Measurements from ENCODE around the gene PLCL2.

GRCh38 chr3:15800471-15800670 lies 2.6 kb upstream of the ANKRD28 start:
- PRO-cap = no peak
- CAGE, long polyA plus RNA = no peak

DNA sequence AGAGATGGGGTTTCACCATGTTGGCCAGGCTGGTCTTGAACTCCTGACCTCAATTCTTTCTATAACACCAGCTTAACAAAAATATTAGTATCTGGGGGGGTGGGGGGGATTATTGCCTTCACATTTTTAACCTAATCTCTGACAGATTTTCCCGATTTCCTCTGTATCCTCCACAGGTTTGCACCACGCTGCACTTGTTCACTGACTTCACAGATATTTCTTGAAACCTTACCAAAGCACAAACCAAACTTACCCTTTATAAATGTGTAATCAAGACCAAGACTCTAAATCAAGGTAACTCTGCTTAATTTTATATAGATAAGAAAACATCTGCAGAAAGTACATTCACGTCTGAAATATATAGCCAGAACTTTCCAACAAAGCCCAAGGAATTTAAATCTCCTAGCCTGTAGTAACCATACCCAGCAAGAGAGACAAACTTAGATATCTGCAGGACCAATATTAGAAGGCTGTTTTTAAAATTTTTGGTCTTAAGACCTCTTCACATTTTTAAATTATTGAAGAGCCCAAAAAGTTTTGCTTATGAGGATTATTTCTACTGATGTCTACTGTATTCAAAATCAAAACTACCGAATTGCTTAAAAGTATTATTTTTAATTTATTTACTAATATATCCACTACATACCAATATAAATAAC lies 30.9 kb upstream of the ANKRD28 start:
- PRO-cap = no peak
- CAGE, long polyA plus RNA = no peak

DNA sequence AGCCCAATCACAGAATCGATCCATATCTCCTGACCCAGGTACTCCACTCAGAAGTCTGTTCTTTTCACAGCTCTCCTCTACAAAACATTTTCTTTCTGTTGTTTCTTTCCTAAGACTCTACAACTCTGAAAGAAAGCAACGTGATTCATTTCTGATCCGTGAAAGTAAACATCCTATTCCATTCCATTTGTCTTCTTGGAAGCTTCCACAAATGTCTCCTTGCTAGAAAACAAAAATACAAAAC lies 37.8 kb upstream of the GALNT15 start:
- PRO-cap = no peak
- CAGE, long polyA plus RNA = no peak

- PRO-cap = no peak
- CAGE, long polyA plus RNA = no peak
These were observed 594 bp downstream of the GALNT15 start for GRCh38 chr3:16174987-16175560.

DNA sequence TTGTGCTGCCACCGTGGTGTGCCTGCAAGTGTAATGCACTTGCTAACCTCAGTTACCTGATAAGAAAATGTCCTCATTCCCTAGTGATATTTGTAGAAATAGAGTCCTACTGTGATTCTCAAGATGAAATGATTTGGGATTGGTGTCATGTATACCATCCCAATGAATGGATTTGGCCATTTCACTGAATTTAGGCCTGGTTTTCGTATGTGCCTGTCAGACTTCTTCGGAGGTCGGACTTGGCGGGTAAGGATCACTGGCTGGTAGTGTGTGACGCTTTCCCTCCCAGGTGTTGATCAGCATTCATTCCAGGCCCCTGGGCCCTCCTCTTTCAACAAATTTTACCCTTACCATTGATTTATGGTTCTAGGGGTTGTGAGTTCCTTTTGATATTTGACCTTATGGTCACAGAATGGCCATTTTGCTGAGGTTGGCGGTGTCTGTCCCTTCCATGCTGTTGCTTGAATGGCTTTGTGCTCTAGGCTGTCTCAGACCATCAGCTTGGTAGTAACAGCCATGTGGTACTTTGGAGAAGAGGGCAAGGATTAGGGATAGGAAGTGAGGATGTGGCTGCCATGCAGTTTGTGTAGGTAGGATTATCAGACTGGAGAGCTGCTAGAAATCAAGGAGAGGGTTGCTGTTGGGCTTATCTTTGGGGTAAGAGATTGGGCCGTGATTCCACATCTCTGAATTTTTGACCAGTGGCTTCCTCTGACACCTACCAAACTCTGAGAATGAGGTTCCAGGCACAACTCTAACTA lies 22.9 kb downstream of the OXNAD1 start:
- PRO-cap = no peak
- CAGE, long polyA plus RNA = no peak

DNA sequence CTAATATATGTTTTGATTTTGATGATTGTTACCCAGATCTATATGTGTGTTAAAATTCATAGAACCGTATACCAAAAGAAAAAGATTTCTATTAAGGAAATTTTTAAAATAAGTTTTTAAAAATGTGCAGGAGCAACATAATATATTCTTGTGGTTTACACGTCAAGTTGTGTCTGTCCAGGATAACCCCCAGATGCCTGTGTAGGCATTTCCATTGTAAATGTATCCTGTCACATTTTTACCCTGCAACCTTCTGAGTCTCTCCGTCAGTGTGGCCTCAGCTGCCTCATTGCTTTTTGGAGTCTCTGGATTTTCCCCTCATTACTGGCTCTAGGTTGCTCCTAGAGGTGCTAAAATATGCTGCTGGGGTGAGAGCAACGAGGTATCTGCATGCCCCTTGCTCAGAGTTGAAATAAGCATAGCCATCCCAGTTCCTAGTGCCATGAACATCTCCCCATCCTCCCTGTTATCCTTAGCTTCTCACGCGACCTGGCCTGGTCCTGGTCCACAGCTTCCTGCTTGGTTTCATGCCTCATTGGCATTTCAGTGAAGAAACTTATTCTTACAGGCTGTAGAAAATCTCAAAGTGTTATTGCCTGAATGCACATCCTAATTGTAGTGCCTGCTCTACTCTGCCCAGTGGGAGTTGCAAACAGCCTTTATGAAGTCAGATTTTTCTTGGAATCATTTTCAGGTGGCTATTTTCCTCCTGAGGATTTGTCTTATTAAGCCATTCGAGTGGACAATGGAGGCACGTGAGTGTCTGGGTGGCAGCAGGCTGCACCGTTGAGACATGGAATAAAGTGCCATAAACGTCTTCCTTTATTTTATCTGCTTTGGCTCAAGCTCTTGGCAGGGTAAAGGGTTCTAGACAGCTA lies 33.1 kb downstream of the OXNAD1 start:
- PRO-cap = no peak
- CAGE, long polyA plus RNA = no peak

DNA sequence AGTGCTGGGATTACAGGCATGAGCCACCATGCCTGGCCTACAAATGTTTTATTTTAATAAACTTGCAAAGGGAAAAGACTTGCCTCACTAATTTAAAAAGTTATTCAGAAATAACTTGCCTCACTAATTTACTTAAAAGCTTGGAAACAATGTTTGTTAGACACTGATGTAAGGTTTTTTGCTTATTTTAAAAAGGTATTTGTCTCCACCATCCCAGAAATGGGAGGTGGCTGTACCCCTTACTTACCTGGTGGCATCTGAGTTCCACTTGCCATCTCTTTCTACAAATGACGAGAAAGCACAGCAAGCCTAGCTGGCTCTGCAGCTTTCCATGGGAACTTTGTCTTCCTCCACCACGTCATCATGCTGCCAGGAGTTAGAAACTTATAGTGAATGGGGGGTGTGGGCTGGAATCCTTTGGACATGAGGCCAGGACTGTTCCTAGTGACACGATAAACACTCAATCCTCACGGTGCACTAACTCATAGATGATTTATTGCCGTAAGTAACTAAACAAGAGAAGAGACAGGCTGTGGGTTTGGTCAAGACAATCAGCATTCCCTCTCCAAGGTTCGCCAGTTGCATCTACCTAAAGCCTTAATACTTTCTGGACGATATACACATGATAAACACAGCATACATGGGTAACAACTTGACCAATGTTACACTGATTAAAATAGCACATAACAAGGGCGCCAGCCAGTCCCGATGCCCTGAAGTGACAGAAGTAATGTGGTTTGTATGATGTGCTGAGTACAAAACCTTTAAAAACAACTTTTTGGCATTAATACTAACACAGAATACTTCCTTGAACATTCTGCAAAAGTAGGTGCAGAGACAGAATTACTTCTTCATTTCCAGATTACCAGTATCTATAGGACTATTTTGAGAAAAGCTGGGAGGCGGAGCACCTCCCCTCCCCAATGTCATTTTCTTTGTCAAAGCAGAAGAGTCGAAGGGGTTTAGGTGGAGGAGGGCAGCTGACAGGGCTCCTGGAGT lies 50.7 kb downstream of the OXNAD1 start:
- PRO-cap = no peak
- CAGE, long polyA plus RNA = no peak

- PRO-cap = no peak
- CAGE, long polyA plus RNA = no peak
These were observed 109.6 kb downstream of the OXNAD1 start for GRCh38 chr3:16374549-16375040.

- PRO-cap = no peak
- CAGE, long polyA plus RNA = no peak
These were observed 58.6 kb downstream of the RFTN1 start for GRCh38 chr3:16454591-16455588.

- PRO-cap = no peak
- CAGE, long polyA plus RNA = no peak
These were observed 45.0 kb downstream of the RFTN1 start for GRCh38 chr3:16468491-16468904.

DNA sequence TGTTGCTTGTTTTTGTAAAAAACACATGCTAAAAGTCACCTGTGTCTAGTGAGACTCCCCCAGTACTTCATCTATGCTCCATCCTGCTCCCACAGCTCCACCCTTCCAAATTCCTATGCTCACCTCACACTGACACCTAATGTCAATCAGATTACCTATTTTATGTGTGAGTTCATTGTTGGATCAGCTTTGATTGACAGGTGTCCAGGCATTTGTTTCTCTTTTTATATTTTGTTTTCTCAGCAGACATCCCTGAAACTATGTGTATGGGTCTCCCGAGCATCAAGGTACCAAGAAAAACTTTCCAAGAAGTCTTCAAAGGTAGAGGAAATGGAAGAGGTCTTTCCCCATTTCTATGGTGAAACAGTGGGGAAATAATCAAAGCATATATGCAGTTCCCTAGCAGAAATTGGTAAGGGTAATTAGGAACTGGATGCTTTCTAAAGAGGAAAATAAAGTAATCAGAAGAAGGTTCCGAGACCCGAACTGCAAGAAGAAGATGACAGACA lies 13.3 kb downstream of the RFTN1 start:
- PRO-cap = no peak
- CAGE, long polyA plus RNA = no peak

DNA sequence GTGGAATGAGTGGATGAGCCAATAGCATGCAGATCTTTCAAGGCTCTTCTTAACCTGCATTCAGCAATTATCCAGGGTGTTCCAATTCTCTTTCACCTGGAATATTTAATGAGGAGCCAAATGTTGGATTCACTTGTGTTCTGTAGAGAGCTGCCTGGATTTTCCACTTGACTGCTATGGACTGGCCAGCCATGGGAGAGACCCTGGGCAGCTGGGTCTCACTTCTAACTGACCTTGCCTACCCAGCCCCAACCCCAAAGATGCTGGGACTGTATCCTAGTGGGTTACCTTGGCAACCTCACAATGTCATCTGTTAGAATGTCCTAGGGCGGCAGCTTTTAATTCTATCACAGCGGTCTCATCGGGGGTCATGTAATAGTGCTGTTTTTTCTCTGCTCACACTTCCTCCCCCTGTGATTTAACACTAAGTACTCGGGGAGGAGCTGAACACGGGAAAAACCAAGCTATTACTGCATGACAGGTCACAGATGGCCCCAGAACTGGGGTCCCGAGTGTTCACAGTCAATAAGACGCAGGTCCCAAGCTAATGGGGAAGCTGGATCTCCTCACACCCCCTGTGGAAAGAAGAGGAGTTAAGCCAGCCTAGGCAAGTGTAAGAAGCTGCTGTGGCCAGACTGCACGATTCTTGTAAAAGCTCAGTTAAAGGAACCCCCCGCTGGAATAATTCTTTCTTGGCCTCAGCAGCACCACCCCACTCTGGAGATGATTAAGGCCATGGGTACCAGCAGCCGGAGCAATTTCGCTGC lies 2.3 kb upstream of the RFTN1 start:
- PRO-cap = bidirectional peak, plus-strand start at position 347 of the sequence, minus-strand start at position 312 of the sequence
- CAGE, long polyA plus RNA = no peak

DNA sequence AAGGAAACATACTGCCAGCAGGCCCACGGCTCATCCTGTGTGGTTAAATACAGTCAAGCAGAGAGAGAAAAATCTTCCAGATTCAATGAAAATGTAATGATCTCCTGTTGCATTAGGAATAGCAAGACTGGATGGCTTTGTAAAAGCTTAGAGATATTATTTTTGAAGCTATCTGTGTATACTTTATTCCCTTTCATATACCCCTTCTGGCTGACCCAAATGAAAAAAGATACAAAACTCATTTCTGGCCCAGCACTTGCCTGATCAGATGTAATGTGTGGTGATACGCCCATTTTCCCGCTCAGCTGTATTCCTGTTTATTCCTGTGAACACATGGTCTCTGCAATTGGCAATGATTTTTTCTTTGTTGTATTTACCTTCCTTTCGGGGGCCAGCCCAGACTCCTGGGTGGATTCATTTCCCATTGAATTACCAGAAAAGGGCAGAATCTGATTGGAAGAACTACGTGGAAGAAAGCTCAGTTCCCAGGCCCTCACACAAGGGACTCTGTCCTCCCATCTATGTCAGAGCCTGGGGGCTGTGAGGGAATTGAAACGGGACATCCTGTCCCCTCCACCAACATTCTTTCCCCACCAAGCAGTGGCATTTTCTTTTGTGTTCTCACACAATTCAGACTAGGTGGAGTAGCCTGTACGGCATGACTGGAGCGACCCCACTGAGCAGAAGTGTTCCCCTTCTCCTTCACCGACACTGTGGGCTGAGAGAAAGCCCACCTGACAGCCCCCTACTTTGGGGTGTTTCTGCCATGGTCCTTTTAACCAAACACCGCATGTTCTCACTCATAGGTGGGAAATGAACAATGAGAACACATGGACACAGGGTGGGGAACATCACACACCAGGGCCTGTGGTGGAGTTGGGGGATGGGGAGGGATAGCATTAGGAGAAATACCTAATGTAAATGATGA lies 31.9 kb upstream of the RFTN1 start:
- PRO-cap = no peak
- CAGE, long polyA plus RNA = no peak

DNA sequence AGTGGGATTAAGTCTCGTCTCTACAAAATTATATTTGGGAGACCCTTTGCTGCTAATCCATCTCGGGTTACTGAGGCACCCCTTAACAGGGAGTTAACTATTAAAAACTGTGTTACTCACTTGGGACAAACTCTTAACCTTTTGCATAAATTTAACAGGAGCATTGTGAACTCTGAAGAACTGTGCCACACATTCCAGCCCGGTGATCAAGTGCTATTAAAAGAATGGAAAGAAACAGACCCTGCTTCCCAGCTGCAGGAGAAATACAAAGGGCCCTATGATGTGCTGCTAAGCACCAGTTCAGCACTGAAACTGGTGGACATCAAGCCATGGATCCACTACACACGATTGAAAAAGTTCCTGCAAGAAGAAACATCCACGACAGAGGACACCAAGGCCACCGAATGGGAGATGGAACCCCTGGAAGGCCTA lies 114.8 kb upstream of the PLCL2 start:
- PRO-cap = no peak
- CAGE, long polyA plus RNA = no peak

DNA sequence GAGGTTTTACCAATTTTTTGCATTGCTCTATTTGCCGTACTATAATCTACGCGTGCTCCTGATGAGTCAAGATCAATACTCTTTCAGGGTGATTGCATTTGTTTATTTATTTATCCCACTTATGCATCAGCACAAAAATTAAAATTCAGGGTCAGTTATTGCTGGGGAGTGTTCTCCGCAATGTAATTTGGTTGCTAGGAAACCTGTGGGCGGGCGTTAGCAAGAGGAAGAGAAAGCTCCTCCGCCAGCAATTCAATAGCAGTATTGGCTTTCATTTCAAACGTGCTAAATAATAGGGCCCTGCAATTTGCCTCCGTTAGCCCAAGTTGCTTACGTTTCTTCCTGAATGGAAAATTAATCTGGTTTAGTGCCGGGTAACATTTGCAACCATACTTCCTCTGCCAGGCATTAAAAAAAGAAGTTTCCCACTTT lies 35.6 kb upstream of the PLCL2 start:
- PRO-cap = unidirectional peak, plus-strand start at position 255 of the sequence
- CAGE, long polyA plus RNA = no peak

- PRO-cap = no peak
- CAGE, long polyA plus RNA = no peak
These were observed 1.3 kb upstream of the PLCL2 start for GRCh38 chr3:16883405-16884002.

GRCh38 chr3:16884003-16884599 lies 654 bp upstream of the PLCL2 start:
- PRO-cap = bidirectional peak, plus-strand start at chr3:16884306, minus-strand start at chr3:16884164; bidirectional peak, plus-strand start at chr3:16884513, minus-strand start at chr3:16884538
- CAGE, long polyA plus RNA = no peak

GRCh38 chr3:16884600-16885066 lies at the start of gene PLCL2:
PLCL2 (plus strand) TSS chr3:16884955.
- PRO-cap = bidirectional peak, plus-strand start at chr3:16885018, minus-strand start at chr3:16884827
- CAGE, long polyA plus RNA = no peak

DNA sequence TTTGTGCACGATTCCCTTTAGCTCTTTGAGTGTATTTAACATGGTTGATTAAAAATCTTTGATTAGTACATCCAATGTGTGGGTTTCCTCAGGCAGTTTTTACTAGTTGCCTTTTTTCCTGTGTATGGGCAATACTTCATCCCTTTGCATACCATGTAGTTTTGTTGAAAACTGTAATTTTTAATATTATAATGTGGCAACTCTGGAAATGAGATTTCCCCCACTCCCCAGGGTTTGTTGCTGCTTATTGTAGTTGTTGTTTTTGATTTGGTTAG lies 39.2 kb downstream of the PLCL2 start:
- PRO-cap = no peak
- CAGE, long polyA plus RNA = no peak

DNA sequence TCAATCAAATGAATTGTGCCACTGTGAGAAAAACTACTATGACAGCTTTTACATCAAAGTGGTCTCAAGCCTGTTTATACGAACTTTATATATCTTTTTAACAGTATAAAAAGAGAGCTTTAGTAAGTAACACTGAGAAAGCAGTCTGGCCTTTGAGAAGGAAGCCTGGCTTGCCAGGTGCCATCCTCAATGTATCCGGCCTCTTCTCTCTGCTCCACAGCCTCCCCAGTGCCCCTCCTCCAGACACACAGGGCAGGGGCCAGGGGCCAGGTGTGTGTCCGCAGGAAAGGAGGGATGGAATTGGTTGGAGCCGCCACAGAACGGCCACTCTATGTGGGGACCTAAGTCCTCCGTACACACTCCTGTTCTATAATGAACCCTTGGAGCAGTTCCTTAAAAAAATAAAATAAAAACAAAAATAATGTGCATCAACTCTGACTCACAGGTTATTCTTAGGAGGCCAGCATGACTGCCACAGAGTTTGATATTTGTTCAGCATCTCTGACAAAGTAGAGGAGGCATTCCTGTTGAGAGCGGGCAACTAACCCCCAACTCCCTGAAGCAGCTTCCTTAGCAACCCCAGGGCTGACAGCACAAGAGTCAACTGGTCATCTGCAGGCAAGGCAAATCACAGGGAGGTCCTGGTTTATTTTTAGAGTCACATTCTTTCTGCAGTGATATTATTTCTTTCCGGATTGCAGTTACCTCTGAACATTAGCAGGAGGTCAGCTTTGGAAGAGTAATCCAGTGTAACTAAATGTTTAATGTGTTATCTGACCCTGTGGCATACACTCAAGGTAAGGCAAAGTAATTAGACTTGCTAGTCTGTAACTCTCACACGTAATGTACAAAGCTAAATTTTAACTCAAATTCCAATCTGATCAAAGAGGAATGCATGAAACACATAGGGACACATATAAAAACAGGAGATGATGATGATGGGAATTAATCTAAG lies 272.8 kb downstream of the PLCL2 start:
- PRO-cap = no peak
- CAGE, long polyA plus RNA = no peak

Data from B cell (primary cell).